Neural cell (in vitro differentiated cells): ENCODE measurements around a stretch of chr21.

- RAMPAGE, long total RNA = no peak
Measured at GRCh38 chr21:45406803-45407301, 1.9 kb downstream of the COL18A1 start.

DNA sequence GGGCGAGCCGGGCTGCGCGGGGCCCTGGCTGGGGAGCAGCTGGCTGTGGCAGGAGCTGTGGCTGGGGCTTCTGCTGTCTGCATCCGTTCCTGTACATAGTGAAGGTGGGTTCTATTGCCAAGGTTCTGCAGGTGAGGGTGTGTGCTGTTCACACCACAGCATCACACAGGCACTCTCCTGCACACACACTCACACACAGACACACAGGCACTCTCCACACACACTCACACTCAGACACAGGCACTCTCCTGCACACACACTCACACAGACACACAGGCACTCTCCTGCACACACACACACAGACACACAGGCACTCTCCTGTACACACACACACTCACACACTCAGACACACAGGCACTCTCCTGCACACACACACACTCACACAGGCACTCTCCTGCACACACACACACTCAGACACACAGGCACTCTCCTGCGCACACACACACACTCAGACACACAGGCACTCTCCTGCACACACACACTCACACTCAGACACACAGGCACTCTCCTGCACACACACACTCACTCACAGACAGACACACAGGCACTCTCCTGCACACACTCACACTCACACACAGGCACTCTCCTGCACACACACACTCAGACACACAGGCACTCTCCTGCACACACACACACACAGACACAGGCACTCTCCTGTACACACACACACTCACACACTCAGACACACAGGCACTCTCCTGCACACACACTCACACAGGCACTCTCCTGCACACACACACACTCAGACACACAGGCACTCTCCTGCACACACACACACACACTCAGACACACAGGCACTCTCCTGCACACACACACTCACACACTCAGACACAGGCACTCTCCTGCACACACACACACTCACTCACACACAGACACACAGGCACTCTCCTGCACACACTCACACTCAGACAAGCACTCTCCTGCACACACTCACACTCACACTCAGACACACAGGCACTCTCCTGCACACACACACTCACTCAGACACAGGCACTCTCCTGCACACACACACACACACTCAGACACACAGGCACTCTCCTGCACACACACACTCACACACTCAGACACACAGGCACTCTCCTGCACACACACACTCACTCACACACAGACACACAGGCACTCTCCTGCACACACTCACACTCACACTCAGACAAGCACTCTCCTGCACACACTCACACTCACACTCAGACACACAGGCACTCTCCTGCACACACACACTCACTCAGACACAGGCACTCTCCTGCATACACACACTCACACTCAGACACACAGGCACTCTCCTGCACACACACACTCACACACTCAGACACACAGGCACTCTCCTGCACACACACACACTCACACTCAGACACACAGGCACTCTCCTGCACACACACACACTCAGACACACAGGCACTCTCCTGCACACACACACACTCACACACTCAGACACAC is 32.5 kb downstream of the COL18A1 start:
- RAMPAGE, long total RNA = no peak

- RAMPAGE, long total RNA = no peak
Measured at GRCh38 chr21:45490154-45490505, 52.1 kb downstream of the SLC19A1 start.

DNA sequence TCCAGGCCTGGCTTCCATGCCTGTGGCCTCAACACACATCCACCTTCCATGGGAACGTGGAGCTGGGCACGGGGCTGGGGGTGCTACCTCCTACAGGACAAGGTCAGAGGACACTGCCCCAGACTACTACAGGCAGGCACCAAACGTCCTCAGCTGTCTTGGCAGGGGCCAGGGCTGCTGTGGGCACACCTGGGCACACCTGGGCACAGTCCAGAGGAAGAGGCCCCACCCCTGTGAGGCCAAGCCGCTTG is 9.1 kb downstream of the SLC19A1 start:
- RAMPAGE, long total RNA = no peak

- RAMPAGE, long total RNA = no peak
Measured at GRCh38 chr21:45541400-45542247, 616 bp downstream of the SLC19A1 start.

- RAMPAGE, long total RNA = no peak
Measured at GRCh38 chr21:45555247-45556037, 13.2 kb upstream of the SLC19A1 start.

DNA sequence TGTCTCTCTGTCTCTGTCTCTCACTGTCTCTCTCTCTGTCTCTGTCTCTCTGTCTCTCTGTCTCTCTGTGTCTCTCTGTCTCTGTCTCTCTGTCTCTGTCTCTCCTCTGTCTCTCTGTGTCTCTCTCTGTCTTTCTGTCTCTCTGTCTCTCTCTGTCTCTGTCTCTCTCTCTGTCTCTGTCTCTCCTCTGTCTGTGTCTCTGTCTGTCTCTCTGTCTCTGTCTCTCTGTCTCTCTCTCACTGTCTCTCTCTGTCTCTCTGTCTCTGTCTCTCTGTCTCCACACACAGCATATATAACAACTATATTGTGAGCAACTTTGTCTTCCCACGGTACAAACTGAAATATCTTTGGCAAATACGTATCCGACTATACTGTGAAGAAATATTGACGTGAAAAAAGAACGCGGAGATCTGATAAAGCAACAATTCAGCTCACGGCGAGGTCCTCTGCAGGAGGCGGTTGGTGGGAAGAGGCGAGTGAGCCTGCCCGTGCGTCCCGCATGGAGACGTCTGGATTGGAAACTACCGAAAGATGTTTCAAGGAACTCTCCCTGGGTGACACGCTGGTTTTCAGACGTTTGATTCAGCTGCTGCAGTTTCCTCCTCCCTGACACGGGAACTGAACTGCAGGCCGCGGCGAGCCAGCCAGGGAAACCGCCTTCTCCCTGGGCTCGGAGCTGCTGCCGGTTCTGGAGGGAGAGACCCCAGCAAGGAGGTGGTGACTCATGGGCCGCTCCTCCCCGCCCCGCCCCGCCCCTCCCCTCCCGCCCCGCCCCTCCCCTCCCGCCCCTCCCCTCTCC is 533 bp upstream of the COL6A1 start:
- RAMPAGE, long total RNA = no peak

DNA sequence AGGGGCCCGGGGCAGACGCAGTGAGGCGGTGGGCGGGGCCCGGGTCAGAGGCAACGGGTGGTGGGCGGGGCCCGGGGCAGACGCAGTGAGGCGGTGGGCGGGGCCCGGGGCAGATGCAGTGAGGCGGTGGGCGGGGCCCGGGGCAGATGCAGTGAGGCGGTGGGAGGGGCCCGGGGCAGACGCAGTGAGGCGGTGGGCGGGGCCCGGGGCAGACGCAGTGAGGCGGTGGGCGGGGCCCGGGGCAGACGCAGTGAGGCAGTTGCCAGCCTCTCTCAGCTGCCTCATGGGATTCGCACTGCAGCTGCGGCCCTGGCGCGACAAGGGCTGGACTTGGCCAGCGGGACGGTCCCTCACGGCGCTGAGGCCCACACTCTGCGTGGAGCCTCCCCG is 24.6 kb downstream of the COL6A1 start:
- RAMPAGE, long total RNA = no peak

GRCh38 chr21:46025272-46025747 is 43.7 kb downstream of the COL6A1 start:
- RAMPAGE, long total RNA = no peak

DNA sequence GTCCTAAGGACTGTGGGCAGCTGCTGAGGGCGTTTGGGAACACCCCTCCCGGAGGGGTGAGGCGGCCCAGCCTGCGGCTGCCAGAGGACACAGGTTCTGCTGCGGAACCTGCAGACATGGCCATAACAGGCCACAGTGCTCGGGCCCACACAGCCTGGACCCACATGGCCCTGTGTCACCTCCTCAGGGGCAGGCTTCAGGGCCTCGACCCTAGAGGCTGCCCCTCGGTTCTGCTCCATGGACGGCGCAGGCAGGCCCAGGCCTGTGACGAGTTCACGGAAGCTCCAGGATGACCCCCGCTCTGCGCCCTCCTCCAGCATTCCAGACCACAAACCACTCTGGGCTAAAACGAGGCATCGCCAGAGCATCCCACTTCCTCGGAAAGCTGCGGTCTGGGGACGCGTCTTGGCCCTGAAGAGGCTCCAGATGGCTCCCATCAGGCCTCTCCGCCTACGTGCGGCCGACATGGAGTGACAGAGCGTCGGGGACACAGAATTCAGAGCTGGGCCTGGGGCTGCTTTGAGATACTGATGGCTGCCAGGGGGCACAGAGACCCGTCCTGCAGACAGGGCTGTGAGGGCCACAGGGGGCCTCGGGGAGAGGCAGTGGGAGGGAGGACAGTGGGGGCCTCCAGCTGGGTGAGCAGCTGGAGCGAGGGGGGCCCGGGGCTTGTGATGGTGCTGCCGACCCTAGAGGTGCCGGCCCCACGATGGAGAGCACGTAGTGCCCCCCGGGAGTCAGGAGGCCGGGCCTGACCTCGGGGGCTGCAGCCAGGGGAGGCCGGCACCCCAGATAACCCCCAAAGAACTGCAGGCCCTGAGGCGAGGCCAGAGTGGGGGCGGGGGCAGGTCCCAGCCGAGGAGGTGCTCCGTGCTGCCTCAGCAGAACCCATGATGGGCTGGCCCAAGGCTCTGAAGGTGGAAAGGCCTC is 54.8 kb downstream of the COL6A1 start:
- RAMPAGE, long total RNA = no peak

DNA sequence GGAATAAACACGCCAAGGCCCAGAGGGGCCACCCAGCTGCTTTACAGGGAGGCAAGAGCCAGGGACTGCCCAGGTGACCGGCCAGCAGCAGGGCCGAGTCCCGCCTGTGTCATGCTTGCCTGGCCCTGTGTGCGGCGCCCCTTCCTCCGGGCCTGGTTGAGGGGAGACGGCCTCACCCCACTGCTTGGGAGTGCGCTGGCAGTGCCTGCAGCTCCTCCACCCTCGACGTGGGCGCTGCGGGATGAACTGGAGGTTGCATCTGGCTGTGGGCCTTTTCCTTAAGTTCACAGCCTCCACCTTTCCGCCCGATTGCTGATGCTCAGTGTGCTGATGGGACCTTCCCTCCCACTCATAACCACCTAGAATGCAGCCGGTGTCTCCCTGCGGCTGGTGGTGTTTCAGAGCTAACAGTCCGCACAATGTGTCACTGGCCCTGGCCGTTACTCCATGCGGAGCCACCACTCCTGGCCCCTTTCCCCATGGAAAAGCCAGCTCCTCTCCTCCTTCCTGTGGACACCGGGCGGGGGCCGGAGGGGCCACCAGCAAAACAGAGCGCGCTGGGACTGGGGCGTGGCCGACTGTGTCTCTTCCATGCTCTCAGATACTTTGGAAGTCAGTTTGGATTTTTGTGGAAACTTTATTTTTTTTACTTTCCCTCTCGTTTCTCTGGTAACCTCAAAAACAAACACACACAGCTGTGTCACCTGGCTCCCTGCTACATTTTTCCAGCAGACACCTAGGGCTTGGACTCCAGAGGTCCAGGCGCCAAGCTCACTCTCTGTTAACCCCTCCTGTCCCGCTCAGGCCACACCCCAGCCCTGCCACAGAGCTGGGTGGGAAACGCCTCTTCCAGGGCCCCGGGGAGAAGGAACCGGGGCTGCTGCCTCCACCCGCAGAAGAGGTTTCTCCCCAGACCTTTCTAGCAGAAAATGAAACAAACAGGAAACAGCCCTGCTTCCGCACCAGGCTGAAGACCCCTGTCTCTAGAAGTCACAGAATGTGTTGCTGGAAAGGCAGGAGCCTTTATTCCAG is 32.7 kb upstream of the COL6A2 start:
- RAMPAGE, long total RNA = no peak

GRCh38 chr21:46151372-46151823 is 4.0 kb downstream of the FTCD start:
- RAMPAGE, long total RNA = no peak

- RAMPAGE, long total RNA = no peak
Measured at GRCh38 chr21:46155809-46156213, 432 bp upstream of the FTCD start.

DNA sequence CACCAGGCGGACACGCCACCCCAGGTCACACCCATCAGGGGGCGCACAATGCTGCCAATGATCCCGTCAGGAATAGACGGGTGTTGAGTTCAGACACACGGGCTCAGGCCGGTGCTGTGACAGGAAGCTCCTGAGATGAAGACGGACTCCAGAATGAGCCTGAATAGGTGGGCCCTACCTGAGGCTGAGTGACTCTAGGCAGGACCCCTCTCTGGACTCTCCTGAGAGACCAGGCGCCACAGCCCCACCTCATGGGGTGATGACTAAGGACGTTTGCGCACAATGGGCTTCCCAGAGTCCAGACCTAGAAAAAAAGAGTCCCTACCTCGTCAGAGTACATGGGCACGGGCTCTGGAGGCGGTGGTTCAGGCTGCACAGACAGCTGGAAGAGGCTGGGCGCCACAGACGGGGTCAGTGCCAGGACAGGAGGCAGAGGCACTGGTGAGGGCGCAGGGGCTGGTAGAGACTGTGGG is 20.4 kb downstream of the MCM3AP start:
- RAMPAGE, long total RNA = no peak

GRCh38 chr21:46286803-46287105 is 612 bp downstream of the YBEY start:
- RAMPAGE, long total RNA = no peak

DNA sequence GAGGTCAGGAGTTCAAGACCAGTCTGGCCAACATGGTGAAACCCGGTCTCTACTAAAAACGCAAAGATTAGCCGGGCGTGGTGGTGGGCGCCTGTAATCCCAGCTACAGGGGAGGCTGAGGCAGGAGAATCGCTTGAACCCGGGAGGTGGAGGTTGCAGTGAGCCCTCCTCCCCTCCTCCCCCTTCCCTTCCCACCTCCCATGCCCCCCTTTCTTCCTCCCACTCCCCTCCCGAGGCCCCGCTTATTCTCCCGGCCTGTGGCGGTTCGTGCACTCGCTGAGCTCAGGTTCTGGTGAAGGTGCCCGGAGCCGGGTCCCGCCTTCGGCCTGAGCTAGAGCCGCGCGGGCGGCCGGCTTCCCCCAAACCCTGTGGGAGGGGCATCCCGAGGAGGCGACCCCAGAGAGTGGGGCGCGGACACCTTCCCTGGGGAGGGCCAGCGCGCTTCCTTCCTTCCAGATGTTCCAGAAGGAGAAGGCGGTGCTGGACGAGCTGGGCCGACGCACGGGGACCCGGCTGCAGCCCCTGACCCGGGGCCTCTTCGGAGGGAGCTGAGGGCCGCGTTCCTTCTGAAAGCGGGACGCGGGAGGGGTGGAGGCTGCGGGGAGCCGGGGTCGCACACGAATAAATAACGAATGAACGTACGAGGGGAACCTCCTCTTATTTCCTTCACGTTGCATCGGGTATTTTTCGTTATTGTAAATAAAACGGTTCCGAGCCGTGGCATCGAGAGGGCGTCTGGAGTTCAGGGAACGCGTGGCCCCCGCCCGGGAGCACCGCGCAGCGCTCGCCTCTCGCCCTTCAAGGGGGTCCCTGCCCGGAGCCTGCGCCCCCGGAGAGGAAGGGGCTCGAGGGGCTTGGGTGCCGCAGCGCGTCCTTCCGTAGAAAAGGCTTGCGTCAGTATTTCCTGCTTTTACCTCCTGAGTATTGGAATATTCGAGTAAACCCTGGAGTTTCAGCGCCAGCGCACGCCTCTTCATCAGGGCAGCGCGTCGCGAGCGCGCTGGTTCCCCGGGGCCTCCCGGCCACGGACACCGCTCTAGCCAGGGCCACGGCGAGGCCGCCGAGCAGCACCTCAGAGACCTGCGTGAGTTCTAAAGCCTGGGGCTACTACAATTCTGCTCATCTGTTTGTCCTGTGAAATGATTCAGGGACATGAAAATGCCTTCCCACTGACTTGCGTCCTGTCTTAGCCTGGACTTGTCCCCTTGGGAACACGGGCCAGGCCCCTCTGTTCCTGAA is 11.4 kb downstream of the YBEY start:
- RAMPAGE, long total RNA = no peak

DNA sequence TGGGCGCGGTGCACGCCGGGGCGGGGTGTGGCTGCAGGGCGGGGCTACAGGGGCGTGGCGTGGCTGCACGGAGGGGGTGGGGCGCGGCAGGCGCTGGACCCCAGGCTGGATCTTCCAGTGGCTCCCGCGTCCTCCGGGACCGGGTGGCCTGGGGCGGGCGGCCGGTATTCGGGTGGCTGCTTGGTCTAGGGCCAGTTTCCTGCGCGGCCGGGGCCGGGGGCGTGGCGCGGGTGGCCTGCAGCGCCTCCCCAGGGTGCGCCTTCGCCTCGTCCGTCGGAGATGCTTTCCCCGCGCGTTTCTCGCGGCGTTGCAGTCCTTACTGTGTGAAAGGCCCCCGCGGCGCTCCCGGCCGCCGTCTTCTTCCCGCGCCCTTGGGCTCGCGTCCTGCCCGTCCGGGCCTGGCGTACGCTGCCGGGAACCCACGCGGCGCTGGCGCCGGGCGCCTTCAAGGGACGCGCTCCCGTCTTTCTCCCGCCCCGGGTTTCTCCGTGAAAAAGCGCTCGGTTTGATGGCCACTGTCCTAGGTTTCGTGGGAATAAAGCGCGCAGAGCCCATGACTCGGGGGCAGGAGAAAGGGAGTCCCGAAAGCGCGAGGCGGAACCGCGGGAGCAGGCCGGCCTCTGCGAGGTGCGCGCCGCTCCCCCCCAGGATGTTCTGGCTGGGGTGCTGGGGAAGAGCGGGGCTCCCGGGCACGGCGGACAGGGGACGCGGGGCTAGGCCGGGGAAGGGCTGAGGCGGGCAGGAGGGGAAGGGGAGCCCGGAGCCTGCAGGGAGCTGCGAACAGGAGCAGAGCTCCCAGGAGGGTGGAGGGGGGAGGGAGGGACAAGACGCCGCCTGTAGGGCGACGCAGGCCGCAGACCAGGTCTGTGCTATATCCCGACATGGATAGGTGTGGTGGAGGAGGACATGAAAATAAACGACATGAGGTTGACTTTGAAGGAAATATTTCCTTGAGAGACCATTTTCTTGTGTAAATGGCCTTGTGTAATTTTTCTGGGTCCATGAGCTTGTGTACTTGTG is 938 bp downstream of the PCNT start:
- RAMPAGE, long total RNA = no peak

- RAMPAGE, long total RNA = no peak
Measured at GRCh38 chr21:46356666-46357289, 32.8 kb downstream of the PCNT start.

DNA sequence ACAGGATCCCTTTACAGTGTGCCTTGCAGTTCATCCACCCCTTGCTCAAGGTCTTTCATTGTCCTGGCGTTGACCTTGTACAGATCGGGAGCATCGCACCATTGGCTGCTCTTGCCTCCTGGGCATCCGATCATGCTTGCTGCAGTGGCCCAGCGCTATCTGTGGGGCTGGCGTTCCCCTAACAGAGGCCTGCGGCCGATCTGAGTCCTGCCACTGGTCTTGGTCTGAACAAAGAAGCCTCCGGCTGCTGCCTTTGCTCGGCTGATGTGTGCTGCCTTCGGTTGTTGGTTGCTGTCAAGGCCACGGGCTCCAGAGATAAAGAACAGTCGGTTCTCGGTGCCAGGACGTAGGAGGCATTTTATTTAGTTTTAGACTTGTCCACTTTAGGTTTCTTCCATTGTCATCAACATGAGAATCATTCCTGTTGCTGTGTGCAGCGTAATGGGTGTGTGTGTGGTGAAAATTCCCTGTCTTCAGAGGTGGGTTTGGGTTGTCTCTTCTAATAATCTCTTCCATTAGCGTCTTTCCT is 39.0 kb downstream of the PCNT start:
- RAMPAGE, long total RNA = no peak

- RAMPAGE, long total RNA = no peak
Measured at GRCh38 chr21:46423683-46424213, 34.9 kb upstream of the DIP2A start.